Measurements from ENCODE around the gene EHBP1.

DNA sequence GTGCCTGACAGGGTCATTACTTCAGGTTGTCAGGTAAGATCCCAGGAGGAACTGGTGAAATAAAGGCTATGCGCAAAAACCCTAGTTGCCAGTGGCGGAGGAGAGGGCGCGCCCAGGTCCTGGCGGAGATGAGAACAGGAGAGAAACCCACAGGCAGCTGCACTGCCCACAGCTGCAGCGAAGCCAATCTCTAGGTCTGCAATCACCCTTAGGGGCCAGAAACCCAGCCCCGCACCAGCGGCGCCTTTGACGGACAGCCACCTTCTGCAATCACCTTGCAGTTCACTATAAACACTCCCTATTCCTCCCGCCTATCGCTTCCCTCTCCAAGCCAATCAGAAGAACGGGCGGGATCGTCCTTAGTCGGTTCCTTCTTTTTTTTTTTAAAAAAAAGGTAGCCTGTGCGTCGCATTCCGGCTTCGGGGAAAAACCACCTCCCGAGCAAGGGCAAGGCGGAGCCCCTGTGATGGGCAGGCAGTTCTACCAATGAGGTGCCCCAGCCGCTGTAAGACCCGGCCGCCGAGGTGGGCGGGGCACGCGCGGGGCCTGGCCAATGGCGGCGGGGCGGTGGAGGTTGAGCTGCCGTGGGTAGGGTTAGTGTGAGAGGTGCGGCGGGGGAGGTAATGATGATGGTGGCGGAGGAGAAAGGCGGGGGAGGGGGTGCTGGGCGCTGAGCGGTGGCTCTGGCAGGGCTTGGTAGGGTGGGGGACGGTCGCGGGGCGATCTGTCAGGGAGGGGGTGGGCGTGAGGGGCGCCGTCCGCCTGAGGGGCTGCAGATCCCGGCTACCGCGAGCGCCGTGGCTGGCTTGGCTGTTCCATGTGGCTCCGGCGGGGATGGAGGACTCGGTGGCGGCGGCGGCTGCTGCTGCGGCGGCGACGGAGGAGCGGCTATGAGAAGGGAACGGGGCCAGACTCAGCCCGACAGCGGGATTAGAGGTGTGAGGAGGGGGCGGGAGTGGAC is at the start of gene EHBP1:
EHBP1 (plus strand) TSS at position 597 of the 961 bp plus-strand sequence.
- PRO-cap, result unidirectional peak, minus-strand start at position 192 of the sequence; unidirectional peak, plus-strand start at position 536 of the sequence

DNA sequence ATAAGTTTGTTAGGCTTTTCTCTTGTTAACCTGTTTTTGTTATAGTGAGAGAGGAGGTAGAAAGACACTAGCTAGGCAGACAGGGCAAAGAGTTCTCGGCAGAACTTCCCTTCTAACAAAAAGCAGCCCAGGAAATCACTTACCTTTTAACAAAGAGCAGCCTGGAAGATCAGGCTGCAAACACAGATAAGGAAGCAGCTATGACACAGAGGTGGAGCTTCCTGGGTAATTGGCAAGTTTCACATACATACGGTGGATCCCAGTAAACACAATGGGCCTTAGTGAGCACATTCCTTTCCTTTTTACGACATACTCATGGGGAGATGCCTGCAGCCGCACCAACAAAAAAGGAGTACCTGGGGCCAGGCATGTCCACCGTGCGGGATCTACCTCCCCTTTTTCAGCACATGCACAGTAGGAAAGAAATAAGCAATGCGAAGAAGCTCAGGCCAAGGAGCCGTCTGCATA is 26.3 kb downstream of the MDH1 start:
- PRO-cap, result bidirectional peak, plus-strand start at position 177 of the sequence, minus-strand start at position 205 of the sequence

DNA sequence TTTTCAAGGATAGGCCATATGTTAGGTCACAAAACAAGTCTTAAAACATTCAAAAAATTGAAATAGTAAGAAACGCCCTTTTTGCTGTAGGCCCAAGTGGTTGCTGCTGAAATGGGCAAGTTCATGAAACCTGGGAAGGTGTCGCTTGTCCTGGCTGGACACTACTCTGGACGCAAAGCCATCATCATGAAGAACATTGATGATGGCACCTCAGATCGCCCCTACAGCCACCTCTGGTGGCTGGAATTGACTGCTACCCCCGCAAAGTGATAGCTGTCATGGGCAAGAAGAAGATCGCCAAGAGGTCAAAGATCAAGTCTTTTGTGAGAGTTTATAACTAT is 95.4 kb downstream of the MDH1 start:
- PRO-cap, result no peak

DNA sequence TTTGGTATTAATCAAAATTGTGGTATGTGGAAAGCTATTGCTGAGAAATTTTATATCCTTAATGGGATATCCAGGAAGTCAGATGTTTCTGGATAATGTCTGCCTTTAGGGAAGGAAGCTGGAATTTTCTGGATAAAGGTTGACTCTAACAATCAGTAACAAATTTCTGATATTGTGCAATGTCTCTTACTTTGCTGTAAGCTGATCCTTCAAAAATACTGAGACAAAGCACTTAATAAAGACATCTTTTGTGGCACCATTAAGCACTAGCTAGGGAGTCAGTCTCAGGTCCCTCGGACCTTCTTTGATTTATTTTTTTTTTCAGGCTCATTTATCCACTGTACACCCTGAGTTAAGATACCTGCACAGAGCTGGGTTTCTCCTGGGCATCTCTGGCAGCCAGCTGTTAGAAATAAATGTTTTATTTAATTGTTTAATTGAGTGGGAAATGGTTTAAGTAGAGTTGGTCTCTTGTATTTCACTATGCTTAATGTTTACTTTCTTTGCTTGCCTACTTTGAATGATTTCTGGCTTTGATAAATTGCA is 100.6 kb upstream of the UGP2 start:
- PRO-cap, result no peak

- PRO-cap, result no peak
Observed at GRCh38 chr2:63821992-63822353, 19.7 kb upstream of the UGP2 start.

- PRO-cap, result no peak
Observed at GRCh38 chr2:63873912-63874848, 32.5 kb downstream of the UGP2 start.

- PRO-cap, result no peak
Observed at GRCh38 chr2:63918469-63919449, 77.1 kb downstream of the UGP2 start.

- PRO-cap, result no peak
Observed at GRCh38 chr2:63944309-63944769, 74.9 kb downstream of the VPS54 start.

DNA sequence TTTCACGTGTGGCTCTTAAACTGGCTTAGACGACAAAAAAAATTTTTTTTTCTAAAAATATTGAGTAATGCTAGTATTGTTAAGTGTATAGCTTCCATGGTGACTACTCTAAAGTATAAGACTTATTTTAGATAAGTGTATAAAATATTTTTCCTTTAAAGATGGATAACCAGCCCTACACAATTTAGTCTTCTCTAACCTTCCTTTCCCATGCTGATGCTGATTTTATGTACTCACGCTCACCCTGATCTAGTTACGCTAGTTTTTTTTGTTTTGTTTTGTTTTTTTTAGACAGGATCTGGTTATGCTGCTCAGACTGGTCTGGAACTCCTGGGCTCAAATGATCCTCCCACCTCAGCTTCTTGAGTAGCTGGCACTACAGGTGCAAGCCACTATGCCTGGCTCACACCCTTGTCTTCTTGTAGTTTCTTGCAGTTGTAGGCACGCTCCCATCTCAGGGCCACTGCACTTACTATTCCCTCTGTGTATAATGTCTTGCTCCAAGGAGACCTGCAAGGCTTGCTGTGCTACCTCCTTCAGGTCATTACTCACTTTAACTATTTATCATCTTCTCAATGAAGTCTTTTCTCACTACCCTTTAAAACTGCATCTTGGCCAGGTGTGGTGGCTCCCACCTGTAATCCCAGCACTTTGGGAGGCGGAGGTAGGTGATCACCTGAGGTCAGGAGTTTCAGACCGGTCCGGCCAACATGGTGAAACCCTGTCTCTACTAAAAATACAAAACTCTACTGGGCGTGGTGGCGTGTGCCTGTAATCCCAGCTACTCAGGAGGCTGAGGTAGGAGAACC is 6.2 kb downstream of the PELI1 start:
- PRO-cap, result no peak

DNA sequence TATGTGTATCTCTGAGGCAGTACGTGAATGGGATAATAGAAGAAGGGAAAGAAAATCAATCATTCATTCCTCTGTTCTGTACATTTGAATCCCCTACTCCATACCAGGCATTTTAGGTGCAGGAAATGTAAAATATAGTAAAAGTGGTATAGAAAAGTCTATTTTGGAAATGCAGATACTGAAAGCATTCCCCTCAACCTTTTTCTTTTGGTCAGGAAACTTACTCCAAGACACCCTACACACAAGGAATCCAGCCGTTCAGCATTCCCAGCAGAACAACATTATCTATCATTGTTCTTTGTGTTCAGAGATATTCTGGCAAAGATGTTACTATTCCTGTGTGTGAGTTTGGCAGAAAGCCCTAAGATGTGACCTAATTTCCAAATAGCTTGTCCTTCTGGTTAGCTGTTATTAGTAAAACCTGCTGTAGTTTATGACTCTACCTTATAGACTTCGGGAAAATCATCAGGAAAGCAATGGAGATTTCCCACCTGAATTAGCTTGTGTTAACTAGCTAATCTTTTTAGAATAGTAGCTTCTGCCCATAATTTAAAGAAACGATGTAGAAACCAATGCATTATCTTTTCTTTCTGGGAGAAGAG is 78.1 kb upstream of the PELI1 start:
- PRO-cap, result no peak

DNA sequence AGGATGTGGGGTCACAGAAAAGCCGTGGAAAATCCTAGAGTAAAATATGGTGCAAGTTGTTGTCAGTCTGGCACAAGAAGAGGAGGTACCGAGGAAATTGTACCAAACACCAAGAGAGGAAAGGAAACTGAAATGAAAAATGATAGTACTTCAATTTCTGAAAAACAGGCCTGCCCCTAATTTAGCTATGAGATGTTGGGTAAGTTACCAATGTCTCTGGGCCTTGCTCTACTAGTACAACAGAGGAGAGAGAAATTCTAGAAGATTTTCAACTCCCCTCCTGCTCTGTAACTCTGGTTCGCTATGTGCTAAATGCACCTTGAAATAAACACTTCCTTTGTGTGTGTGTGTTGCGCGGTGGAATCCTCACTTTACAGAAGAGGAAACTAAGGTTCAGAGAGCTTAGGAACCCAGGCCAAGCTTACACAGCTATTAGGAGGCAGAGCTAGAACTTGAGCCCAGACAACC is 78.9 kb upstream of the PELI1 start:
- PRO-cap, result no peak

GRCh38 chr2:64311672-64312237 is 142.2 kb upstream of the LGALSL start:
- PRO-cap, result no peak

DNA sequence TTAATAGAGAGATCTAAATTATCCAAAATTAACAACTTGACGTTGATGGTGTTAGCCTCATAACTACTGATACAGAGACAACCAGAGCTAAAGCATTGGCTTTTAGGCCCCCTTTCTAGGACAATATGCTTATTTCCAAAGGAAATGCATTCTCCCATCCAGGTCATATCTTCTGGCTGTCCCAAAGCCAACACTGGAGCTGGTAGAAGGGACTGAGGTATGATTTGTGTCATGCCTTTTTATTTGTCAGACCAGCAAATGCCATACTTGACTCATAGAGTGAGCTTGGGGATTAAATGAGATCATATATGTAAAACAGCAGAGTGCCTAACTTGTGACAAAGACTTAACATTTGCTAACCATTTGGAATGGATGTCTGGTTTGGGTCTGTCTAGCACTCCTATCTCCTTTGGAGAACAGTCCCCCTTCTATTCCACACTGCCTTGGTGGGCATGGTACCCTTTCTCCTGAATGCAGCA is 128.6 kb upstream of the LGALSL start:
- PRO-cap, result no peak

- PRO-cap, result no peak
Observed at GRCh38 chr2:64325852-64326448, 128.0 kb upstream of the LGALSL start.

GRCh38 chr2:64327202-64328384 is 126.4 kb upstream of the LGALSL start:
- PRO-cap, result no peak

DNA sequence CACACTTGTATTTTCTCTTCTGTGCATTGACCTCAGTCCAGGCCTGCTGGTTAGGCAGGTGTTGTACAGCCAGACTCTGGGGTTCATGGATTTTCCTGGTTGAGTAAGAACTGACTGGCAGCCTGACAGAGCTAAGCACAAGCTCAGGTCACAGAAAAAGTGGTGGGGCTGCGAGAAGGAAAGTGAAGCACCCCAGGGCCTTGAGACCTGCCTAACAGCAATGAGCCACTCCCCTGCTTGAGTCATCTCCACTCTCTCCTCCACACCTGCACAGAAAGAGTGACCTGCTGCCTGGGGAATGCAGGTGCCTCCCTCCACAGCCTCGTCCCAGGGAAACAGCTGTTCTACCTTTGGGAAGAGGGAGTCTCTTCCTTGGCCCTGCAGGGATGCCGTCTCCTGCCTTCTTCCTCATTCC is 91.4 kb upstream of the LGALSL start:
- PRO-cap, result no peak

DNA sequence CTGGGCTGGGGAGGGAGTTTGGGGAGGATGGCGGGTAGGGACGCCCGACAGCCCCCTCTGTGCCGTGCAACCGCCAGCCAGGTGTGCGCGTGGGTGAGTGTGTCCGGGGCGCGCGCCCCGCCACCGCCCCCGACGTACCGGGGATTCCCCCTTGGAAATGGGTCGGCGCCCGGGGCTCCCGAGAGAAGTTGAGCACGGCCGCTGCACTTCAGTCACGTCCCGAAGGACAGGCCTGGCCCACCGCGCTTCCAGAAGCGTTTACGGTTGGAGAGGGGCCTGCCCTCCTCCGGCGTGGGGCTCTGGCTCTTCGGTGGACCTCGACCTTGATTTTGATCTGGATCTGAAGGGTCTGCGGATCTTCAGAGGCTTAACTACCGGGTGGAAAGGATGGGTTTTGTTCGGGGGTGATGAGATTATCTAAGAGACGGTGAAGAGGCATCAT is 843 bp downstream of the LGALSL start:
- PRO-cap, result unidirectional peak, minus-strand start at position 85 of the sequence

GRCh38 chr2:64456167-64456735 is 2.3 kb downstream of the LGALSL start:
- PRO-cap, result no peak

GRCh38 chr2:64523989-64524222 is 222 bp upstream of the AFTPH start:
- PRO-cap, result bidirectional peak, plus-strand start at chr2:64524350, minus-strand start at chr2:64524103

GRCh38 chr2:64631290-64631820 is 22.4 kb downstream of the SERTAD2 start:
- PRO-cap, result no peak

Measured in mesothelial cell of epicardium (in vitro differentiated cells).